ENCODE measurements around a stretch of chr2.

GRCh38 chr2:42098258-42099193 lies 50.7 kb downstream of the PKDCC start:
- PRO-cap: no peak

DNA sequence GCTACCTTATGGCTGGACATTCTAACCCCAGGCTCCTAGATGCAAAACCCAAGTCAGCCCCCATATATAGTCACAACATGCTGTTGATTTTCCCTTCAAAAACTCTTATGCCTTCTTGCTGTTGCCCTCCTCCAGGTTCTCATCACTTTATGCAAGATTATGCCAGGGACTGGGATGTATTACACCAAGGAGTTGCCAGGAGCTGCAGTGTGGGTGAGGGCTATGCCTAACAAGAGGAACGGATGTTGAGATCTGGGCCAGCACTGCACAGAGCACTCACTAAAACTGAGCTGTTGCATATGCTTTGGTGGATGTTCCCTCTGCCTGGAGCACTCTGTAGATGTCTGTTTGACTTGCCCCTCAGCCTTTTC lies 41.1 kb upstream of the EML4 start:
- PRO-cap: no peak

GRCh38 chr2:42191227-42191790 lies 22.2 kb downstream of the EML4 start:
- PRO-cap: no peak

GRCh38 chr2:42198531-42199500 lies 29.7 kb downstream of the EML4 start:
- PRO-cap: no peak

GRCh38 chr2:42345782-42346337 lies 15.2 kb downstream of the COX7A2L start:
- PRO-cap: no peak

DNA sequence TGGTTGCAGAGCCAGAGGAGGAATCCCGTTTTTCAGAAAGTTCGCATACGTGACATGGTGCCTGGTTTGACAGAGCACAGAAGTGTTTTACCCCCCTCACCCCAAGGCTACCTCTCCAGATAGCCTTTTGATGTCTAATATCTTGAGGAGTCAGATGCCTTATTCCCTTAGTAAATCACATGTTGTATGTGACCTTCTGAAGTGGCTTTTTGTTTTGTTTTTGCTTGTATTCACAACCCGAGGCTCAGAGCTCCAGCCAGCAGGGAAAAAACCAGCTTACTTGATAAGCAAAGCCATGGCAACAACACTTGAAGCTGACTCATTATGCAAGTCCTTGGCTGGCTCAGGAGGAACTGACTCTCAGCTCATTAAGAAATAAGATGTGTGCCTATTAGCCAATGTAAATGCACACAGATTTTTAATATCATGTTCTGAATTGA lies 41.5 kb downstream of the OXER1 start:
- PRO-cap: no peak

- PRO-cap: bidirectional peak, plus-strand start at chr2:42810065, minus-strand start at chr2:42810125
Observed at GRCh38 chr2:42809764-42810345, 17.5 kb upstream of the HAAO start.

DNA sequence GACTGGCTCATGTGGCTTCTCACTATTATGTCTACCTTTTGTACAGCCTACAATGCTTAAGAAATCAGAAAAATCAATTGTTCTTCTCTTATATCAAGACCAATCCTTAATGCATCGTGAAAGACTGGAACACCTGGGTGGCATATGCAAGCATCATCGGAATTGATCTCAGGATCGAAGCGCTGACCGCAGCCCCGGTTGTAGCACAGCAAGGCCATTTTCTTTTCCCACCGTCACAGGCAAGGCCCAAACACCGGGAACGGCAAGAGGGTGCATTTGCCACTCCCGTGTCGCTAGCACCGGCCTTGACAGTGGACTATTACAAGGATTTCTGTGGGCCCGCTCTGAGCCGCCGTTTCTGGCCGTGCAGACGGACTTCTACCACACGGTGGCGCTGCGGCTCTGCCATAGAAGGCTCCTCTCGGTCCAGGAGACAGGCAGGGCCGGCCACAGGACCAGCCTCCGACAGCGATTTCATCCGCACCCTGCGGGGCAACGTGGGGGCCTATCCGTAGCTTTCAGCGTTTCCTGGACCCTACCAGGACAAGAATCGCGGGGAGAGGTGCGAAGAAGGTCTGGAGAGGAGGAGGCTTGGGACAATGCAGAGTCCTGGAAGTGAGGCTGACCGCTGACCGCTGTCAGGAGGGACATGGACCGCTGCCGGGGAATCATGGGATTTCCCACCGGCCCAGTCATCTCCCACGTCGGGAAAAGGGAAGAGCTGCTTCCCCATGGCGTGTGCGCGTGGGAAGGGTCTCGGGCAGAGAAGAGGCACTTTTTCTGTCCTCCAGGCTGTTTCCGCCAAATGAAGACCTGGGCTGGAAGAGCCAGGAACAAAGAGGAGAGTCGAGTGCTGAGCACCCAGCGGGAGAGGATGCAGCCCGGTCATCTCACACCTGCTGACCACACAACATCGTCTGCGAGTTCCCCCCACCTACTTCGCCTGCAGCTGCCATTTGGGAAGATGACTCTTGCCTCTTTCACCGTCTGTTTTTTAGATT lies 35.3 kb upstream of the HAAO start:
- PRO-cap: unidirectional peak, plus-strand start at position 704 of the sequence

DNA sequence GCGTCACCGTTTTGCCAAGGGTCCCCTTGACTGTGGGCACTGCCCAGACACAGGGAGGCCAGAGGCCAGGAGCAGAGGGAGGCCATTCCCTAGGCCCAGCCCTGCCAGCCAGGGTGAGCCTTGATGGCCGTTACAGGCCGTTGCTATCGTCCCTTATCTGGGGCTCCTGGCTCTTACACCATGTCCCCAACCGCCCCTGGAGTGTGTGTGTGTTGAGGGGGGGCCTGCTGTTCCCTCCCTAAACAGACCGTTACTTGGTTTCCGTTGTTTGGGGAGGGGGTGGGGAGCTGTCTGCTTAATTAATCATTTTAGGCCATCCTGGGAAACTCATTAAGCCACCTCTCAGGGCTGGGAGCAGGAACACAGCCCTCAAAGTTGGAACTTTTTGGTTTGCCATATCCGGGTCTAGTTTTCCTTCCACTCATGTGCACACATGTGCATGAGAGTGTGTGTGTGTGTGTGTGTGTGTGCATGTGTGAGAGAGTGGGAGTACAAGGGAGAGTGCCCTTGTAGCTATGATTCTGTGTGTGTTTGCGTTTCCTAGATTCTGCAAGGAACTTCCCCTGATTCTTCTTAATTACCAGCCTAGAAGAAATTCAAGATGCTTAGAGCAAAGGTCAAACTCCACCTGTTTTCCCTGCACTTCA lies 135.2 kb upstream of the HAAO start:
- PRO-cap: no peak

DNA sequence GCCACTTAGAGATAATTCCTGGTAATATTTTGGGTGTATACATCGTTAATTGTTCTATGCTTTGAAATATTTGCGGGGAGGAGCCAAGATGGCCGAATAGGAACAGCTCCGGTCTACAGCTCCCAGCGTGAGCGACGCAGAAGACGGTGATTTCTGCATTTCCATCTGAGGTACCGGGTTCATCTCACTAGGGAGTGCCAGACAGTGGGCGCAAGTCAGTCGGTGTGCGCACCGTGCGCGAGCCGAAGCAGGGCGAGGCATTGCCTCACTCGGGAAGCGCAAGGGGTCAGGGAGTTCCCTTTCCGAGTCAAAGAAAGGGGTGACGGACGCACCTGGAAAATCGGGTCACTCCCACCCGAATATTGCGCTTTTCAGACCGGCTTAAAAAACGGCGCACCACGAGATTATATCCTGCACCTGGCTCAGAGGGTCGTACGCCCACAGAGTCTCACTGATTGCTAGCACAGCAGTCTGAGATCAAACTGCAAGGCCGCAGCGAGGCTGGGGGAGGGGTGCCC lies 197.1 kb upstream of the HAAO start:
- PRO-cap: no peak

GRCh38 chr2:43018034-43018658 lies 208.3 kb downstream of the ZFP36L2 start:
- PRO-cap: unidirectional peak, plus-strand start at chr2:43018540

GRCh38 chr2:43039112-43039841 lies 187.1 kb downstream of the ZFP36L2 start:
- PRO-cap: no peak

GRCh38 chr2:43047330-43047837 lies 179.0 kb downstream of the ZFP36L2 start:
- PRO-cap: no peak

DNA sequence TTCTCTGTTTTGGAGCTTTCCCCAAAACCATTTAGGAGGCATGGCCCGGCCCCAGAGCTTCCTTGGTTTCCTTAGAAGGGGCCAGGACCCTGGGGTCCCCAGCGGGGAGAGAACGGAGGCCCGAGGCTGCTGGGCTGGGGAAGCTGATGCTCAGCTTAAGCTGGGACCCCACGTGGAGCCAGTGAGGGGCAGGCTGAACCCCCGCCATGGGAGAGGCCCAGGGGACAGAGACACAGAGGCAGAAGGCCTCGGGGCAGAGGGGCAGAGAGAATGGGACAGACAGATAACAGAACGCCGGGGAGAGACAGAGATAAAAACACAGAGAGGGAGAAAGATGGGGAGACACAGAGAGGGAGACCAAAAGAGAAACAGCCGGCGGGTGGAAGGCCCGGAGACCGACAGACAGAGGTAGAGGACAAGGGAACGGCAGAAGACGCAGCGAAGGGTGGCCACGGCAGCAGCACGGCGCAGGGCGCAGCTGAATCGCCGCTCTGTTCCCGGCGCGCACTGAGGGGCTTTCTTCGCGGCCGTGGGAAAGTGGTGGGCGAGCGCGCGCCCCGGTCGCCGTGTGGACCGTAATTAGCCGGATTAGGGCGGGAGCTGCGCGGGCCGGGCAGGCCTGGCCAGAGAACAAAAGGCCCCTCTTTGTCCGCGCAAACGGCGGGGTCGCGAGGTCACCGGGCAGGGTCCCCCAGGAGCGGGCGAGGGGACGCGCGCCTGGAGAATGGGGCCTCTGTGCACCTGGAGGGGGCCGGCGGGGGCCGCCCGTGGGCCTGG lies 158.5 kb downstream of the ZFP36L2 start:
- PRO-cap: no peak

- PRO-cap: bidirectional peak, plus-strand start at chr2:43219854, minus-strand start at chr2:43219754
Observed at GRCh38 chr2:43219654-43219884, 6.8 kb downstream of the ZFP36L2 start.

DNA sequence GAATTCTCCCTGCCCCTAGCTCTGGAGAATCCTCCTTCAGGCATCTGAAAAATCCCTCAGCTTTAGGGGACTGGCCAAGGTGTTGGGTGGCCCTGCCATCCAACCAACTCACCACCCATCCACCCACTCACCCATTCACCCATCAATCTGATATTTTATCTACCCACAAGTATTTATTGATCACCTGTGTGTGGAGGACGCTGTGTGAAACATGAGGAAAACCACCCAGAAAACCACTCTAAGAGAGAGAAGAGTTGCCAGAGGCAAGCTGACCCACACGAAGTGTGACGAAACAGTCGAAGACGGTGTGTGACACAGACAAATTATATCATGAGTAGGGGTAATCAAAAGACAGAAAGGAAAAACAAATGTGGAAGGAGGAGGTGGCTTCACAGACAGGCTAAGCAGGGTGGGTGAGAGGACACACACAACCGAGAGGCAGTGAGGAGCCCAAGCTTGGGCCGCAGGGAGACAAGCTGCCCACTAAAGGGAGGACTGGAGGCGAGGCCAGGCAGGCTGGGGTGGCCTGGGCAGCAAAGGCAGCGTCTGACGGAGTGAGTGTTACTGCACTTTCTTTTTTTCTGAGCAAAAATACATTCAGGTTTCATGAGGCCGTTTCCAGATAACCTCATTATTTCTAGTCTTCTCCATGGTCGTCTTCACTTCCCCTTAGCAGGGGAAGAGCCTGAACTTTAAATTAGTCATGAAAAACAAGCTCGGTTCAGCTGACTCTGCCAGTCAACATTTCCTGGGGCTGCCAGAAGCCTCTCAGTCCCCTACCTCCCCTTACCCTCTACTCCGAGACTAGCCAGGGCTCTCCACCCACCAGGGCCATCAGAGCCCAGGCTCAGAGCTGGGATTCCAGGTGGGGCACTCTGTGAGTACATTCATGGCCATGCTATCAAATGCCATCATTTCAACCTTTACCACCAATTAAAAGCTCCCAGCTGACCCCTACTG lies 13.6 kb upstream of the ZFP36L2 start:
- PRO-cap: no peak

DNA sequence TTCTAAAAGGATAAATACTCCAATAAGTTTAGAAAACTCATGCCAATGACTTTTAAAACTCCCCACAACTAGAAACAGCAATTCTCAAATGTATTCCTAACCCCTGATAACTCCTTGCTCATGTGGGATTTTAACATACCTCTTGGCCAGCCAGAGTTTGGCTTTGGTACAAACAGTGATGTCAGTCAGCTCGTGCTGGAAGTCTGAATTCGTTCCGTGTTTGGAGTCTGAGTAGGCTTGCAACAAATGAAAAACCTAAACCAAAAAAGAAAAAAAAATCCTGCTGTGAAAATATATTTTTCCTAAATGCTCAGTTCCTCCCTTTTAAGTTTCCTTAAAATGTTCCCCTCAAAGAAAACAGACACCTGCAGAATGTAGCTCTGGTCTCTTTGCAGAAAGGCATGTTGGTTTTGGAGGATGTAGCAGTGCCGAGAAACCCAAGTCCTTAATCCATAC lies 117.6 kb upstream of the ZFP36L2 start:
- PRO-cap: no peak

- PRO-cap: no peak
Observed at GRCh38 chr2:43370550-43371122, 144.2 kb upstream of the ZFP36L2 start.

- PRO-cap: no peak
Observed at GRCh38 chr2:43402323-43402979, 176.0 kb upstream of the ZFP36L2 start.

- PRO-cap: bidirectional peak, plus-strand start at chr2:43707536, minus-strand start at chr2:43707438
Observed at GRCh38 chr2:43707175-43707800, 31.1 kb upstream of the C1GALT1C1L start.

Measured in anterior vena cava (tissue), 1 donor.